SK-N-SH (cell line): ENCODE measurements around a stretch of chr19.

DNA sequence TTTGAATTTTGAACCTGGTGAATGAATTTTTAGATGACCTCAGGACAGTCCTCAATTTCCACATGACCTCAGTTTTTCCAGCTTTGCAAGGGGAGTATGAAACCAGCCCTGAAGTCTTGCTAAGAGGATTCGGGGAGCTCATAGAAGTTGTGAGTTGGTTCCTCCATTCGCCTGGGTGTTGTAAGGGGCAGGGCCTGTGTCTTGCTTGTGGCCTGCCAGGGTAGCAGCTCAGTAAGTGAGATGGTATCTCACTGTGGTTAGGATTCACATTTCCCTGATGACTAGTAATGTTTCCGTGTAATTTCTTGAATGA is 14.4 kb downstream of the NACC1 start:
- RRBS = no CpG with 5 or more reads among the region's 3 CpGs
CAGE:
- cytosol, long polyA plus RNA = no peak
- long polyA plus RNA = no peak
- nucleus, long polyA plus RNA = no peak

DNA sequence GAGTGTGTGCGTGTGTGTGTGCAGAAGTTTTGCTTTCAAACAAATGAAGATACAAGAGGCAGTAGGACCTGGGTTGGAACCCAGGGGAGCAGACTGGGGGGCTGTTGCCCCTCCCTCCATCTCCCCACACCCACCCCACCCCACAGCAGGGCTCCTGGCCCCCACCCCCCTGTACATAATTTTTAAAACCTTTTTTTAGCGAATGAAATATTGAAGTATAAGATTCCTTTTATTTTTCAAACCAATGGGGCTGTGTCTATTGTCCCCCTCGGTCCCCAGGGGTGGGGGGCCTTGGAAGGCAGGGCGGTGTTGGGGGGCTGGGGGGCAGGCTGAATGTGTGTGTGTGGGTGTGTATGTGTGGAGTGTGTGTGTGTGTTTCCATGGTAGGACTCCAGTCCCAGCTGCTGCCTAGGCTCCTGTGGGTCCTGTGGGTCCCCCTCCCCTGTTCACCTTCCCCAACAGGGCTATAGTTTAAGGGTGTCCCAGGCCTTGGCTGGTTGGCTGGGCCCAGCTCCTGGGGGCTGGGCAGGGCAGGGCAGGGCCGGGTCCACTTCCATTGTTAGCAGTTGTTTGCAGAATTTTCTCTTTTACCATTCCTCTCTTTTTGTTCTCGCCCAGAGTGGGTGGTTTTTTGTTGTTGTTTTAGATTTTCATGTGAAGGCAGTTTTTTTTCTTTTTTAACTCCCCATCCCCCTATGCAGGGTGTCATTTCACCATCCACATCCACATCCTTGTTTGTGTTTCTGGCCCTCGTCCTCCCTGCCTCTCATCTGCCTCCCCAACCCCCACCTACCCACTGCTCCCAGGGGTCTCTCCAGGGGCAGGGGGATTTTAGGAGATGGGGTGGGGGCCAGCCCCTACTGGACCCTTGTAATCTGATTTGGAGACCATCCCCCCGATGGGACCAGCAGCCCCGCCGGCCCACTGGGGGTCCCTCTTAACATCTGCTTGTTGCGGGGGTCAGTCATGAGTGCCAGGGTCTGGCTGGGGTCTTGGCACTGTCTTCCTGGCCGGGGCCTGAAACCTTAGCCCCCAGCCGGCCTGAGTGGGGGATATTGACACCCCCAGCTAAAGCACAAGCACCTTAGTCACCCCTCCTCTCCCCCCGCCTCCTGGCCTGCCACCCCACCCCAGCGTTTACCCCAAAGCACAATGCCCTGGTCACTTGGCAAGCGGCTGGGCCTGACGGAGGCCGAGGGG is 10.6 kb downstream of the STX10 start:
- RRBS = 71% methylated on average over 2 of the region's 18 CpGs
CAGE:
- cytosol, long polyA plus RNA = no peak
- long polyA plus RNA = no peak
- nucleus, long polyA plus RNA = no peak

DNA sequence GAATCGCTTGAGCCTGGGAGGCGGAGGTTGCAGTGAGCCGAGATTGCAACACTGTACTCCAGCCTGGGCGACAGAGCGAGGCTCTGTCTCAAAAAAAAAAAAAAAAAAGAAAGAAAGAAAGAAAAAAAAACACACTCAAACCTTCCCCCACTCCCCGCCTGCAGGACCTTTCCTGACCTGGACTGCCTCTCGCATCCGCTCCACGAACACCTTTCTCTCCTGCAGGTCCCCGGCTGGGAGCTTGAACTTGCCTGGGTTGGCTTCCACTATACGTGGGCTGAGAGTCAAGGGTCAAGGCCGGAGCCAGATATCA is 897 bp downstream of the STX10 start:
- RRBS = 5% methylated on average over 3 of the region's 12 CpGs
CAGE:
- cytosol, long polyA plus RNA = no peak
- long polyA plus RNA = no peak
- nucleus, long polyA plus RNA = no peak

- RRBS = no CpG with 5 or more reads among the region's 21 CpGs
CAGE:
- cytosol, long polyA plus RNA = no peak
- long polyA plus RNA = no peak
- nucleus, long polyA plus RNA = no peak
Measured at GRCh38 chr19:13150604-13150995, 389 bp downstream of the IER2 start.

DNA sequence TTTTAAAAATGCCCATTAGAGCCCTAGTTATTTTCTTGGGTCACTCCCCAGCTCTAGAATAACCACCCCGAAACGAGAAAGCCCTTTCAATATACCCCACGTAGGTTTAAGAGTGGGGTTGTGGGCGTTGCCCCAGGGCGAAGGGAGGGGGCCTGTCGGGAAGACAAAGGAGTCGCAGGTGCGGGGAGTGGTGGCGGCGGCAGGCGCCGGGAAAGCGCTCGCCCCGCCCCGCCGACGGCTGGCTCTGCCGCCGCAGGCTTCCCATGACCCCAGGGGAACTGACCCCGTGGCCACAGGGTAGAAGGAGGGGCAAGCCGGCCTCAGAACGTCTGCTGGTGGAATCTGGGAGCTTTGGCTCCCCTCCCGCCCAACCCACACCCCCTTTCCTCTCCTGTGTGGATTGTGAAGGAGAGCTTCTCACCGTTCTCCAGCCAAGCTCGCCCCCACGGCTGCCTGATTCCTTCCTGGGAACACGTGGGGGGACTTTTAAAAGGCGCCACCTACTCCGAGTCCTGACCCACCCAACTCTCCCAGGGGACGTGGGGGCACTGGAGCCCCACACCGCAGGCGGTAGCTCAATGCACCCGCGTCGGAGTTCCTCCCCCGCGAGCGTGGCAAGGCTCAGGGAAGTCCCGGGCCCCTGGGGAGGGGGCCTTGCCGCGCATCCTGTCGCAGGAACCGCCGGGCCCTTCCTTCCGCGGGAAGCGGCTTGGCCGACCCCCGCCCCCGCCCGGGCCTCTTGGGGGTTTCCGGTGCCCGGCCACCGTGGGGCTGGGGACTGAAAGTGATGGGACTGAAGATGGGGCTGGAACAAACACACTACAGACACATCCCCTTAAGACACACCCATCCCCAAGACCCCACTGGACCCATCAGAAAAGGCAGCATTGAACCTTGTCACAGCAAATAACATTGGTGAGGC is 5.5 kb downstream of the IER2 start:
- RRBS = 30% methylated on average over 22 of the region's 55 CpGs
CAGE:
- cytosol, long polyA plus RNA = no peak
- long polyA plus RNA = no peak
- nucleus, long polyA plus RNA = no peak

DNA sequence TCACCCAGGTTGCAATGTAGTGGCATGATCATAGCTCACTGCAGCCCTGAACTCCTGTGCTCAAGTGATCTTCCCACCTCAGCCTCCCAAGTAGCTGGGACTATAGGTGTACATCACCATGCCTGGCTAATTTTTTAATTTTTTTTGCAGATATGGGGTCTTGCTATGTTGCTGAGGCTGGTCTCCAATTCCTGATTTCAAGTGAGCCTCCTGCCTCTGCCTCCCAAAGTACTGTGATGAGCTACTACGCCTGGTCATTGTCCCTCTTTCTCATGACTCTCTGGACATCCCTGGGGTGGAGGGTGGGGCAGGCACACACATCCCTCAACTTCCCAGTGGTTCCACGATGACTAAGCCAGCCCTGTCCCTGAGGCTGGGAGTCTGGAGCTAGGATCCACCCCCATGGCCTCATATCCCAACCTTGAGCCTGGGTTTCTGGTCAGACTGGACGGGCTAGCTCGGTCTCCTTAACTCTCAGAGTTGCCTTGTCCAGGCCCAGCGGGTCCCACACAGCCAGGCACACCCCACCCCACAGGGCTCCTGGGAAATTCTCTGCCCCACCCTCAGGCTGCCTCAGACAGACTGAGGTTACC is 19.5 kb downstream of the IER2 start:
- RRBS = no CpG with 5 or more reads among the region's 5 CpGs
CAGE:
- cytosol, long polyA plus RNA = no peak
- long polyA plus RNA = no peak
- nucleus, long polyA plus RNA = no peak

DNA sequence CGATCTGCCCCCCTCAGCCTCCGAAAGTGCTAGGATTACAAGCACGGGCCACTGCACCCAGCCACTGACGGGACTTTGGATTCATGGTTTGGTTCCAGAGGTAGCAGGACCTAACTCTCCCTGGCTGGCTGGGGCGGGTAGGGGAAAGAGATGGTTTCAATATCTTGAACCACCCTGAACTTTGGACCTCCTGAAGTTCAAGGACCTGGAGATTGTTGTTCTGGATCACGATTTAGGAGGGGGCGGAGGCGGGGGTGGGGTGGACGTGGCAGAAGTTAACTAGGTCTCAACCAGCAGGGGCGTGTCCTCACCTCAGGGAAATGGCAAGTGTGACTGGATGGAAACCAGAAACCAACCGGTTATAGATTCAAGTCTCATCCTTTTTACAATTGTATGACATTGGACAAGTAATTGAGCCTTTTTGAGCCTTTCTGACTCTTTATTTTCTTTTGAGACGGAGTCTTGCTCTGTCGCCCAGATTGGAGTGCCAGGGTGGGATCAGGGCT is 40.9 kb downstream of the IER2 start:
- RRBS = no CpG with 5 or more reads among the region's 13 CpGs
CAGE:
- cytosol, long polyA plus RNA = no peak
- long polyA plus RNA = no peak
- nucleus, long polyA plus RNA = no peak

DNA sequence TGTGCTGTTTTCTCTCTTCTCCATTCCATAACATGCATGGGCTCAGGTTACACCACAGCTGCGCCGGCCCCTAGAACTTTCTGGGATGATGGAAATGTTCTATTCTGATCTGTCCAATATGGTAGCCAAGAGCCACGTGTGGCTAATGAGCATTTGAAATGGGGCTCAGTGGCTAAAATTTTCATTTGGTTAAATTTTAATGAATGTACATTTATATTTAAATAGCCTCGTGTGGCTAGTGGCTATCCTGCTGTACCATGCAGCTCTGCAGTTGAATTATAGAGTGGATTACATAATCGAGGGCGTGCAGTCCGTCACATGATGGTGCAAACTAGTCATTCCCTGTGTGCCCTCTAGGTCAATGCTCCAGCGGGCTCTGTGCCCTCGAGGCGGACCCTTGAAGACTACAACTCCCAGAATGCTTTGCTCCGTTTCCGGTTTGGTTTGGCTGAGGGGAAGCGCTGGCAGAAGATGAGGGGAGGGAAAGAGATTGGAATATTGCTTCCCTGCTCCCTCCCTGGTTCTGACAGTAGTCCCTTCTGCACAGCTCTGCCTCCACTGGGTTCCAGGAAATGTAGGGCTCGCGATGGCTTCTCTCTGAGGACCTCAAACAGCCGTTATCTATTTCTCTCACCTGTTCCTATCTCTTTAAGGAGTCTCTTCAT is 109.8 kb downstream of the CACNA1A start:
- RRBS = no CpG with 5 or more reads among the region's 16 CpGs
CAGE:
- cytosol, long polyA plus RNA = no peak
- long polyA plus RNA = no peak
- nucleus, long polyA plus RNA = no peak

DNA sequence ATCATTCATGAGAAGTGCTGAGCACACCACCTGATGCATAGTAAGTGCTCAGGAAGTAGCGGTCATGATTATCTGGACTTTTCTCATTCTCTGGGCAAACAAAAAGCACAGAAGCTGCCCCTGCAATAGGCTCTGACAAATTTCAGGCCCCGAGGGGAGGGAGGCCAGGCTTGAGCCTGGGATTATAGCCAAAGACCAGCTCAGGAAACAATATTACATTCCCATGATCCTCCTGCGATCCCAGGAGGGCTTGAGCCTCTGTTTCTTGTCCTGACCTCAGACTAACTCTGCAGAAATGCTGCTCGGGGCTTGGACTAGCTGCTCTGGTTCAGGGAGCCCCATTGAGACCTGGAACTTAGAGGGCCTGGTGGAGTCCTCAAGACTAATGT is 107.5 kb downstream of the CACNA1A start:
- RRBS = no CpG with 5 or more reads among the region's 4 CpGs
CAGE:
- cytosol, long polyA plus RNA = no peak
- long polyA plus RNA = no peak
- nucleus, long polyA plus RNA = no peak

GRCh38 chr19:13727829-13728326 is 19.8 kb upstream of the YJU2B start:
- RRBS = no CpG with 5 or more reads among the region's 10 CpGs
CAGE:
- cytosol, long polyA plus RNA = no peak
- long polyA plus RNA = no peak
- nucleus, long polyA plus RNA = no peak

GRCh38 chr19:13789182-13789428 is 6.1 kb upstream of the ZSWIM4 start:
- RRBS = no CpG with 5 or more reads among the region's 5 CpGs
CAGE:
- cytosol, long polyA plus RNA = no peak
- long polyA plus RNA = no peak
- nucleus, long polyA plus RNA = no peak

DNA sequence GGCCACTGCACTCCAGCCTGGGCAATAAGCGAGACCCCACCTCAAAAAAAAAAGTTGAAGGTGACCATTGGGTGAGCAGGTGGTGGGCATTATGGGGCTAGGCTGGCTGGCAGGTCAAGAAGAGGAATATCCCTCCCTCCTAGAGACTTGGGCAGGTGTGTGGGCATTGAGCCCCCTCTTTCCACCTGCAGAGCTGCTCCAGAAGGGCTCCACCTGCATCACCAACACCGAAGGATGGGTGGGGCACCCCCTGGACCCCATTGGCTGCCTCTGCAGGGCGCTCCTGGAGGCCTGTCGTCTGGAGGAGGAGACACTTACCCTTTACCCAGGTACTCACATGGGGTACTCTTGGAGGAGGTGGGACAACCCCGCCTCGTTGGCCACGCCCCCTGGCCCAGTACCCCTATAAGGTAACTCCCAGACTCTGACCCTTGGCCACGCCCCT is 21.8 kb downstream of the ZSWIM4 start:
- RRBS = no CpG with 5 or more reads among the region's 8 CpGs
CAGE:
- cytosol, long polyA plus RNA = no peak
- long polyA plus RNA = no peak
- nucleus, long polyA plus RNA = no peak

- RRBS = no CpG with 5 or more reads among the region's 11 CpGs
CAGE:
- cytosol, long polyA plus RNA = no peak
- long polyA plus RNA = no peak
- nucleus, long polyA plus RNA = no peak
Measured at GRCh38 chr19:13823335-13824144, 28.3 kb downstream of the ZSWIM4 start.

DNA sequence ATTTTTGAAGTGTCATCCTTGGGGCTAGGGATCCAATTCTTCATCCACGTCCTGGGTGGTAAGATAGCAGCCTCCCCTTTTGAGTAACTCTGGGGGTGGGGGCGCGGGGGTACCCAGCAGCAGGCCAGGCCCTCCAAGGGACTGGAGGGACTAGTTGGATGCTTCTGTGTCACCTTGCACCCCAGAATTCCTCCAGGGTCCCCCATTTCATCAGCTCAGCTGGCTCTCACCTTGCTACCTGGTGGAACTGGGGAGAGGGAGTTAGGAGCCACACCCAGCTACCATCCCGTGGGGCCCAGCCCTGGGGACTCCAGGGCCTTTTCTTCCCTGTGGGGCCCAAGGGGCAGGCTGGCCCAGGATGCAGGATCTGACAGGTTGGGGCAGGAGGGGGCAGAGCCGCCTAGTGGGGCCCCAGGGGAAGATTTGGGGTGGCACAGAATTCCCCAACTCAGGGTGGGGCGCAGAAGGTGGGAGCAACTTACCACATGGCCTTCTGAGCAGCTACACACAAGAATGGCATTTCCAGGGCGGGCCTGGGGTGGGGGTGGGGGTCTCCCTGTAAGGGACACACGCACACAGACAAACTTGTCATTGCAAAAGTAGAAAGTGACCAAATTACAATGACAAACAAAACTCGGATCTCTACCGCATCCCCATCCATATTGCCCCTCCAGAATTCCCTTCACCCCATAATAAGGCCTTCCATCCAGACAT is 32.7 kb upstream of the NANOS3 start:
- RRBS = no CpG with 5 or more reads among the region's 10 CpGs
CAGE:
- cytosol, long polyA plus RNA = no peak
- long polyA plus RNA = no peak
- nucleus, long polyA plus RNA = no peak

DNA sequence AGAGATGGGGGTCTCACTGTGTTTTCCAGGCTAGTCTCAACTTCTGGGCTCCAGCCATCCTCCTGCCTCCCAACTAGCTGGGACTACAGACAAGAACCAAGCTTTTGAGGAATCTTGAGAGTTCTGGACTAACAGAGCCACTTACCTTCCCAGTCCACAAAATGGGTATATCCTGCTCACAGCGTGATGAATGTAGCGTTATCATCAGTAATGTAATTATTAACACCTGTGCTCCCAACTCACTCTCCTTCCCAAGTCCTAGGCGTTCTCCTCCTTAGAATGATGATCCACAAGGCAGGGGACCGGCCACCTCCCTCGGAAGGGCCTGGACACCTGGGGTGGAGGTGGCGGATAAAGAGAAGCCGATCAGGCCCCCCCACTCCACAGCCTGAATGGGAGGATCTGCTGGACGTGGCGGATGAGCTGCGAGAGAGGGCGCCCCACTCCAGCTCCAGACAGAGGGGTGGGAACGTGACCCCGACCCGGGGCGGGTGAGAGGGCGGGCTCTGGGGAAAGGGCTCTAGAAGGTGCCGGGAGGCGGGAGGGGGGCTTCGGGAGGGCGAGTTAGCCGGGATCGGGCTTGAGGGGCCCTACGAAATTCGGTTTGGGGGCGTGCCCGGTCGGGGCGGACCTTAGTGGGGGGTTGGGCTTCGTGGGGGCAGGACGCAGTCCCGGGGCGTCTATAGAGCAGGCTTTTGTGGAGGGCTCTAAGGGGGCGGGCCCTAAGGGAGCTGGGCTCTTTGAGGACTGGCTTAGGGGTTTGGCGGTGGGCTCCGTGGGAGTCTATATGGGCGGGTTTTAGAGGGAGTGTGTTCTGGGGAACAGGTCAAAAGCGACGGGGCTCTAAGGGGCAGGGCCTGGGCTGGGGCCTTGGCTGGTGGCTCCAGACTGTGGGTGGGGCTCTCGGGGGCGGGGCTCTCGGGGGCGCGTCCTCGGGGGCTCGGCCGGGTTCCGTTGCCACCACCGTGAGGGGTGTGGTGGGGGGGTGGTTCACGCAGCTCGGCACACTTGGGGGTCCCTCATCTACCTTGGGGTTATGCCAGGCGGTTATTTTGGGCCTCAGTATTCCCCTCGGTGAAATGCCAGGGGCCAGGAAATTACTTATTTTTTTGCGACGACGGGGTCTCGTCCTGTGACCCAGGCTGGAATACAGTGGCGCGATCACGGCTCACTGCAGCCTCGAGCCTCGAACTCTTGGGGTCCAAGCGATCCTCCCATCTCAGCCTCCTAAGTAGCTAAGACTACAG is 4.1 kb upstream of the NANOS3 start:
- RRBS = 89% methylated on average over 18 of the region's 62 CpGs
CAGE:
- cytosol, long polyA plus RNA = no peak
- long polyA plus RNA = no peak
- nucleus, long polyA plus RNA = no peak

DNA sequence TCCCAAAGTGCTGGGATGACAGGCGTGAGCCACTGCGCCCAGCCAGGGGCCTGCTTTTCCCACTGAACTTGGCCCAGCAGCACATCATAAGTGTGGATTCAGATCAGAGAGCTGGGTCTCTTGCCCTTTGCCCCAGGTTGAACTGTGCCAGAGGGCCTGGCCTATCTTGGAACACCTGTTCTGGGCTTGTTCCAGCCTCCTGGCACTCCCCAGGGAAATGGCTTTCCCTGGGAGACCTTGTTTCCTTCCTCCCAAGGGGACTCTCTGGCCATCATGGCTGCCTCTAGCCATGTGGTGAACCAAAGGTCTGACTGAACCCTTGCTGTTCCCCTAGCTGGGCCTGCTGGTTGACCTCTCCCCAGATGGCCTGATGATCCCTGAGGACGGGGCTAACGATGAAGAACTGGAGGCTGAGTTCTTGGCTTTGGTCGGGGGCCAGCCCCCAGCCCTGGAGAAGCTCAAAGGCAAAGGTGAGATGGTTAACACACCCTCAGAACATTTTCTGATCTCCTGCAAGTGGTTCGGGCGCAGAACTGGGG is 3.6 kb downstream of the CC2D1A start:
- RRBS = no CpG with 5 or more reads among the region's 7 CpGs
CAGE:
- cytosol, long polyA plus RNA = no peak
- long polyA plus RNA = no peak
- nucleus, long polyA plus RNA = no peak

DNA sequence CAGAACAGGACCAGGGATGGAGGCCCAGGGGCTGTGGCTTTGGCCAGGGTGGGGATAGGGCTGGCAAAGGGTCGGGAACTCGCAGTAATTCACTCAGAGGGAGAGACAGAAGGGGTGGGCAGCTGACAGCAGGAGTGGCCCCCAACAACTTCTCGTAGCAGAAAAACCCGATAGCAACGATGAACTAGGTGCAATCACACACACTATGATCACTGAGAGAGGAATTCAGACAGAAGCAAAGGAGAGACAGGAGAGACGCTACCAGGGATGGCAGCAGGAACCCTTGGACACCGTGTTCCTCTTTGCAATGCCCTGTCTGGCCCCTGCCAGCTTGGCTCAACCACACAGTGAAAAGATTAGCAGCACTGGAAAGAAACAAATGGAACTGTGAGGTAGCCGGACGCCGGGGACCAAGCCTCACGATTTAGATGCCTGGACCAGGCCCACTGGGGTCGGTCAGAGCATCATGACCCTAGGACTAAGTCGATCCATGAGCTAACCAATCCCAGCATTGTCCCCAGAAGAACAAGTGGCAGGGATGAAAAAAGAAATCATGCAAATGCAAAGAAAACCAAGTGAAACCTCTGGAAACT is 23.6 kb downstream of the DCAF15 start:
- RRBS = no CpG with 5 or more reads among the region's 13 CpGs
CAGE:
- cytosol, long polyA plus RNA = no peak
- long polyA plus RNA = no peak
- nucleus, long polyA plus RNA = no peak

- RRBS = 2% methylated on average over 3 of the region's 24 CpGs
CAGE:
- cytosol, long polyA plus RNA = no peak
- long polyA plus RNA = no peak
- nucleus, long polyA plus RNA = no peak
Measured at GRCh38 chr19:14072868-14073261, 279 bp downstream of the MISP3 start.

GRCh38 chr19:14090613-14091074 is 5.1 kb upstream of the C19orf67 start:
- RRBS = 2% methylated on average over 37 of the region's 54 CpGs
CAGE:
- cytosol, long polyA plus RNA = no peak
- long polyA plus RNA = no peak
- nucleus, long polyA plus RNA = no peak

GRCh38 chr19:14093138-14094347 is 8.0 kb upstream of the C19orf67 start:
- RRBS = no CpG with 5 or more reads among the region's 16 CpGs
CAGE:
- cytosol, long polyA plus RNA = no peak
- long polyA plus RNA = no peak
- nucleus, long polyA plus RNA = no peak